ENCODE results near the gene GCNT2.

- PRO-cap, result no peak
- RAMPAGE, long total RNA, 4 experiments, result no peak in any of the 4 experiments
Observed at GRCh38 chr6:9101270-9101649, 665.9 kb upstream of the SLC35B3 start.

- PRO-cap, result no peak
- RAMPAGE, long total RNA, 4 experiments, result no peak in any of the 4 experiments
Observed at GRCh38 chr6:9766205-9767116, 648.4 kb downstream of the TFAP2A start.

DNA sequence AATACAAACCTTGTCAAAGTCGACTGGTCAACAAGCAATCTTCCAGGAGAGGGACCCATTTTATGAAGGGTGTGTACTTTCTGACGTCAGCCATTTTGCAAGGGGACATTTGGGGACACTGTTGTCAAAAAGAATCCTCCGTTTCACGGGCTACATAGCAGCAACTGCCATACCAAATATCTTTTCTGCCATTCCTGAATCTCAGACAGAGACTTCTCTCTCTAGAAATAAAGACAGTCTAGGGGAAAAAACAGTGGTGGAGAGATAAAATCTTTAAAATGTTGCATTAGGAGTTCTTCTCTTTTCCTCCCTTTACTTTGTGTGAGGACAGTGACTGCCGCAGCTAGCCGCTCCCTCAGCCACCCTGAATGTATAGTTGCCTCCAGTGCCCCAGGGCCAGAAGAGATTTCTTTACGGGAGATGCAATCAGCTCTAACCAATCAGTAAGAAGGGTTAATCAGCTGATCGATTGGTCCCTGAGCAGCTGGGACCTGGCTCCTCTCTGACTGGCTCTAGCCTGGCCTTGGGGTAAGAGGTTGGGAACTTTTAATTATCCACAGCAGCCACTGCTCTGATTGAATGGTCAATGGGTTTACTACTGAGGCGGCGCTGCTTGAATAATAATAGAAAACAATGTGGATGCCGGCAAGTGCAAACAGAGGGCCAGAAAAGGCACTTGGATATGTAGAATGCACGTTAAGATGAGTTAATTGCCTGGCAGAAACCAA is 100.0 kb downstream of the TFAP2A start:
- PRO-cap, result no peak
- RAMPAGE, long total RNA, 4 experiments, result no peak in any of the 4 experiments

DNA sequence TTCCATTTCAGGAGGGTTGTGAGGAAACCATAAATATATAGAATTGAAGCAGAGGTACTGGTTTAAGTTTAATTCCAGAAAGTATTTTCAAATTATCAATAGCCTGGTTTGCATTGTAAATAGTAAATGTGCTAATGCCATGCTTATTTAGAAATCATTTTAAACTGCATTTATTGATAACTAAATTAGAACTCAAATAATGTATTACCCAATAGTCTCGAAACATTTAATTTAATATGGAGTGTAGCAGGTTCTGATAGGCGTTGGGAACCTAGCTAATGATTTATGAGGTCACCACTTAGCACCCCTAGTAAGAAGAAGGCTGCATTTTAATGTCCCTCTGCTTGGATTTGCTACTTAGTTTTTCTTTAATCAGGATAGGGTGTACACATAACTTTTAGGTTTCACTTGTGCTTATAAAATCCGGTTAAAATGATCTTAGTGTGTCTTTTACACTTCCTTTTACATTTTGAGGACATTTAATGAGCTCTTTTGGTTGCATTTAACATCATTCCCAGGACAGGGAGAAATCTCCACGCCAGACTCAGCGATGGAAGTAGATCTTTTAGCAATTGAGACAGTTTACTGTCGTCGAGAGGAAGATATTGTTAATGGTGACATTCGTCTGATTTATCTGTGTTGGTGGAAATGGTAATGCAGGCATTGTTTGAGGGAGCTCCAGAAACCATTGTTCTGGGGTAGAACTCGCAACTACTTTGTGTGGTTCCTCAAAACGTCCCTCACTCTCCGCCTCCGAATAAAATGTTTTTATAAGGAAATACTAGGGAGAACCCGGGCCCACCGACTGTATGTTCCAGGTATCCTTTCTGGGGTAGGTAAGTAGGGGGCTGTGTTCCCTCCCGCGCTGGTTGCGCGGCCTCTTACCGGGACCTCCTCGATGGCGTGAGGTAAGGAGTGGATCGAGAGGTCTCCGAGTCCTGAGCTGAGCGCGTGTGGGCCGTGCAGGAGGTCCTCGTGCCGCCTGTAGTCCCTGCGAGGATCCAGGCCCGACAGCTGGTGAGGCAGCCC is 5.5 kb downstream of the TFAP2A start:
- PRO-cap, result no peak
- RAMPAGE, long total RNA, 4 experiments, result no peak in any of the 4 experiments

- PRO-cap, result no peak
- RAMPAGE, long total RNA, 4 experiments, result no peak in any of the 4 experiments
Observed at GRCh38 chr6:10410974-10411397, 3.9 kb downstream of the TFAP2A start.

GRCh38 chr6:10413289-10413664 is 1.6 kb downstream of the TFAP2A start:
- PRO-cap, result no peak
- RAMPAGE, long total RNA, 4 experiments, result no peak in any of the 4 experiments

DNA sequence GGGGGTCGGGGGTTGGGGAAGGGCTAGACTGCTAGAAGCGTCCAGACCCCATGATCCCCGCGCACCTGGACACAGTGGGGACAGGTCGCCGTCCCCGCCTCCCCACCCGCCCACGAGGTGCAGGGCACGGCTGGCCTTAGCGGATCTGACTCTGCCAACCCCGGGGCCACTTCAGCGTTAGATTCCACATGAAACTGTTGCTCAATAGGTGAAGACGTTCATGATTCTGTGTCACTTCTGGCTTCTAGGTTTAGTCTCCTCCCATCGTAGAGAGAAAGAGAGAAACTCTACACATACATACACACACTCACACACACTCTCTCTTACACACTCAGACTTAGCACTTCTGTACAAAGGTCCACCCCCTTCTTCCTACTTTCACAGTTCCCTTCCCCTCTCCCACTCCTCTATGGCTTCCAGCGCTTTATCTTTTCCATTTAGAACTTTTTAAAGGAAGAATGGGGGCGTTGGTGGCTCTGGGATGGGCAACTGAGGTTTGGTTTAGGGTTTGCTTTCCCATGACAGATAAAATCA is 5.1 kb upstream of the TFAP2A start:
- PRO-cap, result no peak
- RAMPAGE, long total RNA, 4 experiments, result no peak in any of the 4 experiments

DNA sequence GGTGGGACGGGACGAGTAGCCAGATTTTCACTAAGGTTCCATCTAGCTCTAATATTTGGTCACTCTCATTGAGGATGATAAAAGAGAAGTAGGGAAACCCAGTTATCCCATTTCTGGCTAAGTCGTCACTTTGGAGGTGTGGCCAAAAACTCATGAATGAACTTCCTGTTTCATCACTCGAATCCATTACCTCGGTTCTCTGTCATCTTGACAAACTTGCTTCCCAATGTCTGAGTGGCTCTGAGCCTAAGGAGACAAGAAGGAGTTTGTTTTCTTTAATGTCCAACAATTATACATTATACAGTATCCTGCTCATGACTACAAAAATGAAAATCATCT is 15.2 kb upstream of the TFAP2A start:
- PRO-cap, result no peak
- RAMPAGE, long total RNA, 4 experiments, result no peak in any of the 4 experiments

GRCh38 chr6:10440873-10441647 is 26.2 kb upstream of the TFAP2A start:
- PRO-cap, result no peak
- RAMPAGE, long total RNA, 4 experiments, result no peak in any of the 4 experiments

DNA sequence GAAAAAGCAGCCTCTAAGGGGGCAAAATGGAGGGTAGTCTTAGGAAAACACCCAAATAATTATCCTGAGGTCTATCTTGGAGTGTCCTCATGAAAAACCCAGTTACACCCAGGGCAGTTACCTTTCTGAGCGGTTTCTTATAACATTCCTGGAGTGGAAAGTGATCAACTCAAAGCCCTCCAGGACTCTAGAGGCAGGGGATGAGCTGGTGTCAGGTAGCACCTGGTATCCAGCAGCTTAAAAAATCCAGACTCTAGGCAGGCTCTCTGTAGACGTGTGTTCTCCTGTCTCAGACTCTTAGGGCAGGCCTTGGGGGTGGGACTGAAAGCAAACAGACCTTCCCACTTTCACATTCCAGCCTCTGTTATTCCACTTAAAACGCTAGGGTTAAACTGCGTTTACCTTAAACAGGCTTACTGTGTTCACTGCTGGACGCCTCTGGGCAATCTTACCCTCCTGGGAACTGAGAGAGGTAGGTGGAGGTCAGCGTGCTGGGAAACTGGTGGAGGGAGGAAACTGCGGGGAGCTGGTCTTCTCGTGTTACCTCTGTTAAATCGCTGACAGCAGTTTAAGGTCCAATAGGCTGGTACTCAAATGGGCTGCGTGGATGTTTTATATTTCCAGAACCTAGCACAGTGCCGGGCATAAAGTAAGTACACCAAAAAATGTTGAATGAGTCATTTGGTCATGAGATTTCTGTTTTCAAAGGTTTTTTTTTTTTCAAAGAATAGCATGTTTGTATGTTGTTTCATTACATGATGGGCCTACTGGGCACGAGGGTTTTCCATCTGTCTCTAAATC is at the start of gene GCNT2:
TSS of gene GCNT2 (plus strand) at position 406 of the 801 bp plus-strand sequence.
- PRO-cap, result bidirectional peak, plus-strand start at position 445 of the sequence, minus-strand start at position 299 of the sequence
- RAMPAGE, long total RNA, 4 experiments, result start-site peak on the plus strand in 1 of 4 experiments, centred at position 425 of the sequence, 47 reads per replicate

GRCh38 chr6:10556619-10557178 is 35.5 kb downstream of the GCNT2 start:
- PRO-cap, result no peak
- RAMPAGE, long total RNA, 4 experiments, result no peak in any of the 4 experiments

GRCh38 chr6:10558414-10559106 is 37.4 kb downstream of the GCNT2 start:
- PRO-cap, result unidirectional peak, plus-strand start at chr6:10558785
- RAMPAGE, long total RNA, 4 experiments, result no peak in any of the 4 experiments

- PRO-cap, result no peak
- RAMPAGE, long total RNA, 4 experiments, result no peak in any of the 4 experiments
Observed at GRCh38 chr6:10659039-10659709, 35.2 kb downstream of the C6orf52 start.

- PRO-cap, result no peak
- RAMPAGE, long total RNA, 4 experiments, result no peak in any of the 4 experiments
Observed at GRCh38 chr6:11067486-11067919, 23.4 kb upstream of the ELOVL2 start.

DNA sequence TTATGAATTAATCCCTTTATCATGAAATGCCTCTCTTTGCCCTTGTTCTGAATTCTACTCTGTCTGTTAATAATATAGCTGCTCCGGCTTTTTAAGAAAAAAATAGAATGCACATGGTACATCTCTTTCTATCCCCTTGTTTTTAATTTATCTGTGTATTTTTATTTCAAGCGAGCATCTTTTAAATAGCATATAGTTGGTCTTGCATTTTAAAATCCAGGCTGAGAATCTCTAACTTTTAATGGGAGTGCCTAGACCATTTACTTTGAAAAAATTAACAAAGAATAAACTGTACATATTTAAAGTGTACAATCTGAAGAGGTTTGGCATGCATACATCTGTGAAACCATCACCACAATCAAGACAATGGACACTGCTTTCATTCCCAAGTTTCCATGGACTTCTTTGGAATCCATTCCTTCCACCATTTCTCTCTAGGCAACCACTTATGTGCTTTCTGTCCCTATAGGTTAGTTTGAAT is 51.1 kb downstream of the NEDD9 start:
- PRO-cap, result no peak
- RAMPAGE, long total RNA, 4 experiments, result no peak in any of the 4 experiments

DNA sequence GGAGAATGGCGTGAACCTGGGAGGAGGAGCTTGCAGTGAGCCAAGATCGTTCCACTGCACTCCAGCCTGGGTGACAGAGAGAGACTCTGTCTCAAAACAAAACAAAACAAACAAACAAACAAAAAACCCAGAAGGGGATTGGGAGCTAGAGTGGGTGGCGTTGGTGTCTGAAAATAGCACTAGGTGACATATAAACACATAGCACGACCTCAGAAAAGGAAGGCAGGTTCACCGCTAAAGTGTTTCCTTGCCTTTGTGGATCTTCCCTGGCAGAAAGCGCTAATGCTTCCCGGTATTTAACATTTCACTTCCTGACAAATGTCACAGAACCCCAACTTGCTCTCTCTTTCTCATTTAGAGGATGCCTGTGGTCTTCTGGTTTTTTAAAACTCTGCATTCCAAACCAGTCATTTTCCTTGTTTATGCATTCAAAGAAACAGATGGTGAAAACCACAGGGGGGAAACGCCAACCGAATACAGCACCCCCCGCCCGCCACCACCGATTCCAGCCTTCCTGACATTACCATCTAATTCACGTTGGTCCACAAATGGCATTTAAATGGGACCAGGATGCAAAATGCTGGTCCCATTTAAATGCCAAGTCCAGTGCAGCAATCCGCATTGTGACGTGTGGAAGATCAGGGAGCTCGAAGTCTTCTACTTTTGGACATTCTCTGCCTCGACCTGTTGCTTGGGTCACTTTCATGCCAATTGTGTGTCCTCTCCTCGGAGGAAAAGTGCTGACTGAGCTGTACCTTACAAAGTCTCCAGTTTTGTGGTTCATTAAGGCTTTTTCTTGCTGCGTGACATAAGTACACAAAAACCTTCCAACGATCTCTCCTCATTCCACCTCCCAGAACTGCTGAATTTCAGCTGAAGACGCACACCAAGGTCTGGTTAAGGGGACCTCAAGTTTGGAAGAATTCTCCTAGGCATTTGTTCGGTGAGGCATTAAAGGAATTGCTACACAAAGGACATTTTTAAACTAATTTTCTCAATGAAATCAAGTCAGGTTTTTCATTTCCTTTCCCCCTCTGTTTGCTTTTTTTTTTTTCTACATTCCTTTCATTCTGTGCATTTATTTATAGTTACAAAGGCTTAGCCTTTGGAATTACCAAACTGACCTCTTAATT is 35.9 kb downstream of the NEDD9 start:
- PRO-cap, result no peak
- RAMPAGE, long total RNA, 4 experiments, result start-site peak on the minus strand in 1 of 4 experiments, centred at position 829 of the sequence, 6 reads per replicate

- PRO-cap, result unidirectional peak, plus-strand start at chr6:11297262
- RAMPAGE, long total RNA, 4 experiments, result no peak in any of the 4 experiments
Observed at GRCh38 chr6:11296987-11297416, 64.5 kb upstream of the NEDD9 start.

- PRO-cap, result unidirectional peak, minus-strand start at chr6:11653477
- RAMPAGE, long total RNA, 4 experiments, result no peak in any of the 4 experiments
Observed at GRCh38 chr6:11652849-11653758, 115.6 kb downstream of the TMEM170B start.

- PRO-cap, result unidirectional peak, plus-strand start at chr6:11702978
- RAMPAGE, long total RNA, 4 experiments, result no peak in any of the 4 experiments
Observed at GRCh38 chr6:11702692-11703230, 75.8 kb downstream of the ADTRP start.

GRCh38 chr6:11723122-11723716 is 55.4 kb downstream of the ADTRP start:
- PRO-cap, result no peak
- RAMPAGE, long total RNA, 4 experiments, result start-site peak on the minus strand in 2 of 4 experiments, at chr6:11723357-11723468 at its widest, 67 to 190 reads per replicate